Tibial nerve (tissue), 3 donors: ENCODE measurements around the genes HCK, SNTA1 and RALY.

- PRO-cap: no peak
- RAMPAGE, long total RNA, 3 experiments: no peak in any of the 3 experiments
Observed at GRCh38 chr20:31810028-31810753, 9.0 kb upstream of the MYLK2 start.

- PRO-cap: no peak
- RAMPAGE, long total RNA, 3 experiments: no peak in any of the 3 experiments
Observed at GRCh38 chr20:31894908-31895514, 24.6 kb downstream of the TTLL9 start.

- PRO-cap: no peak
- RAMPAGE, long total RNA, 3 experiments: no peak in any of the 3 experiments
Observed at GRCh38 chr20:32007587-32008370, 2.5 kb upstream of the CCM2L start.

GRCh38 chr20:32028921-32029244, 18.6 kb downstream of the CCM2L start:
- PRO-cap: no peak
- RAMPAGE, long total RNA, 3 experiments: no peak in any of the 3 experiments

- PRO-cap: unidirectional peak, plus-strand start at chr20:32052283
- RAMPAGE, long total RNA, 3 experiments: start-site peak on the plus strand in 3 of 3 experiments, at chr20:32052200-32052298 at its widest, 60 to 68 reads per replicate
Observed at GRCh38 chr20:32051917-32052548, at the start of gene HCK. HCK (plus strand) TSS chr20:32052242.

- PRO-cap: no peak
- RAMPAGE, long total RNA, 3 experiments: no peak in any of the 3 experiments
Observed at GRCh38 chr20:32209833-32210453, 2.3 kb downstream of the POFUT1 start.

- PRO-cap: no peak
- RAMPAGE, long total RNA, 3 experiments: no peak in any of the 3 experiments
Observed at GRCh38 chr20:32289640-32290106, 12.2 kb downstream of the KIF3B start.

- PRO-cap: no peak
- RAMPAGE, long total RNA, 3 experiments: no peak in any of the 3 experiments
Observed at GRCh38 chr20:32448398-32448770, 90.3 kb downstream of the ASXL1 start.

DNA sequence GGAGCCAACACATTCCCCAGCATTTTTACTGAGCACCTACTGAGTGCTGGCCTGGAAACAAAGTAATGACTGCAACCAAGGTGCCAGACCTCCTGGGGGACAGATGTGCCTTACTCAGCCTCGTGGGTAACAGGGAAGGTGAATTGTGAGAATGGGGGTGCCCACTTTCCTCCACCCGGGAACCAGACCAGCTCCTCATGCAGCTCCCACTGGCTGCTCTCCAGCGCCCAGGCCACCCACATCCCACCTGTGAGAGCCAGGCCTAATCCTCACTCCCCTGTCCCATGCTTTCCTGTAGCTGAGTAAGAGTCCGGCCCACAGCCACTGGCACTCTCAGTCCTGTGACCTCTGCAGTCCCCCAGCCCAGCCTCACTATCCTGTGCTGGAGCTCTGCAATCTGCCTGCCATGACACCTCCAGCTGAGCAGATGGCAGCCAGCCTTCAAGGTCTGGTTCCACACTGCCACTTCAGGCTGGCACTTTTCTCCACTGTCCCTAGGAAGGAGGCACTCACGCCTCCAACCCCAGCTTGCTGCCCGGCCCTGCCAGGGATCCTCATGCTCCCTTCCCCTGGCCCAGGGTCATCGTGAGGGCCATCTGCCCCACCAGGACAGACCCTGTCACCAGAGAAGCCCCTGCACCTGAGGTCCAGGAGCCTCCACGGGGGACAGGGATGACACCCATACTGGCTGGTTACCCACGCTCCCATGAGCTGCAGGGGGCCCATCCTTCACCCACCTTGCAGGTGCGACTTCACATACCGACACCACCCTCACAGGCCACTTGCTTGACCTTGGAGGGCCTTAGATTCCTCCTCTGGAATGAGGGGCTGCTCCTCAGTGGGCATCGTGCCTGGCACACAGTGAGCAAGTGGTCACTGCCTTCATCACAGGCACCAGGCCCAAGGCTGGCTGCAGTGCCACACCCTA, 100.0 kb downstream of the ASXL1 start:
- PRO-cap: no peak
- RAMPAGE, long total RNA, 3 experiments: start-site peak on the minus strand in 1 of 3 experiments, centred at position 687 of the sequence, 5 reads per replicate

GRCh38 chr20:32480843-32481201, 104.3 kb downstream of the NOL4L start:
- PRO-cap: no peak
- RAMPAGE, long total RNA, 3 experiments: no peak in any of the 3 experiments

DNA sequence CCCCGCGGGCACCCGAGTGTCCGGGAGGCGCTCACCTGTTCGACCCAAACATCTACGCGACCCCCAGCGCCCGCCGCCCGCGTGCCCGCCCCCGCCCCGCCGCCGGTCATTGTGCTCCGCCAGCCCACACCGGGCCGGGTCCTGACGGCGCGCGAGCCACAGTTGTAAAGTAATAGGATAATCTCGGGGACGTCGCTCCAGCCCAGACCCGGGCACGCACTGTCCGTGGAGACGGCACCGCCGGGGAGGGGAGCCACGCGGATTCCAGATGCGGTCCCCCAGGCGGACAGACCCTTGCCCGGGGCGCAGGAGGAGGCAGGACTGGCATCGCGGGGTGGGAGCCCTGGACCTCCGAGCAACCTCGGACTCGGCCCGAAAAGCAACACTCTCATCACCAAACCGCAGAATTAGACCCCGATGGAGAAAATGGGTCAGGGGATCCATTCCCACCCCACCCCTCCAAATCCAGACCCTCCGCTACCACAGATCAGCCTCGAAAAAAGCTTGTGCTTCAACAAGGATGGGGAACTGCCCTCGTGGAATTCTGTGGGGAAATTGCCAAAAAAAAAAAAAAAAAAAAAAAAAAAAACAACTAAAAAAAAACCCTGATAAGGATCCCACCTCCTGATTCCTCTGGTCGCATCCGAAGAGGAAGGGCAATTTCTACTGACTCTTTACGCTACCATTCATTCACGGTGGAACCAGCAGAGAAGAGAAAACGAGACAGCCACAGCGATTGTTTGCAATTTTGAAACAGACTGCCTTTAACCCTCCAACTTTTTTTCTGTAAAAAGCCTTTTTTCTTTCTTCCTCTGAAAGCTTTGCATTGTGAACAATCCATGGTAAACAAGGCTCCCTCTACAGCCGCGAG, 100.4 kb downstream of the NOL4L start:
- PRO-cap: no peak
- RAMPAGE, long total RNA, 3 experiments: no peak in any of the 3 experiments

DNA sequence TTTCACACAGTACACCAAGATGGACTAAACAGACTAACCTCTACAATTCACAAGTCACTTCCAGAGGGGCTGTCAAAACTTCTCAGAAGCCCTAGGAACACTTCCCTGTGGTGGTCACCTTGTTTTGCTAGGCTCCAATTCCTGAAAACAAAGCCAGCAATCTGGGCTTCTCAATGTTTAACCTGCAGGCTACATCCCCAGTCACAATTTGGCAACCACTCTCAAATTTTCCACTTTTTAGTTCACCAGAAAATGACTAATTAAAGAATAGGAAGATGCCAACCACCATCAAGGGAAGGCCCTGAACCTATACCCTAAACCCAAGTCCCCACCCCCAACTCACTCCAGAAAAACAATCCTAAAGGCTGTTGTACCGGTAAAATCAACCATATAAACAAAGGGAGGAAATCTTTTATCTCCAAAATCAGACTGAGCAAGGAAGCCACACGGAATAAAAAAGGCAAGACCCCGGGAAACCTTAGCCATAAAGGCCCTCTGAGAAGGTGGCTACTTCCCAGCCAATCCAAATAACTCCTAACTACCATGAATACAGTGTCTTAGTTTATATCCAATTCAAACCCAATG, 34.4 kb upstream of the C20orf203 start:
- PRO-cap: no peak
- RAMPAGE, long total RNA, 3 experiments: no peak in any of the 3 experiments

DNA sequence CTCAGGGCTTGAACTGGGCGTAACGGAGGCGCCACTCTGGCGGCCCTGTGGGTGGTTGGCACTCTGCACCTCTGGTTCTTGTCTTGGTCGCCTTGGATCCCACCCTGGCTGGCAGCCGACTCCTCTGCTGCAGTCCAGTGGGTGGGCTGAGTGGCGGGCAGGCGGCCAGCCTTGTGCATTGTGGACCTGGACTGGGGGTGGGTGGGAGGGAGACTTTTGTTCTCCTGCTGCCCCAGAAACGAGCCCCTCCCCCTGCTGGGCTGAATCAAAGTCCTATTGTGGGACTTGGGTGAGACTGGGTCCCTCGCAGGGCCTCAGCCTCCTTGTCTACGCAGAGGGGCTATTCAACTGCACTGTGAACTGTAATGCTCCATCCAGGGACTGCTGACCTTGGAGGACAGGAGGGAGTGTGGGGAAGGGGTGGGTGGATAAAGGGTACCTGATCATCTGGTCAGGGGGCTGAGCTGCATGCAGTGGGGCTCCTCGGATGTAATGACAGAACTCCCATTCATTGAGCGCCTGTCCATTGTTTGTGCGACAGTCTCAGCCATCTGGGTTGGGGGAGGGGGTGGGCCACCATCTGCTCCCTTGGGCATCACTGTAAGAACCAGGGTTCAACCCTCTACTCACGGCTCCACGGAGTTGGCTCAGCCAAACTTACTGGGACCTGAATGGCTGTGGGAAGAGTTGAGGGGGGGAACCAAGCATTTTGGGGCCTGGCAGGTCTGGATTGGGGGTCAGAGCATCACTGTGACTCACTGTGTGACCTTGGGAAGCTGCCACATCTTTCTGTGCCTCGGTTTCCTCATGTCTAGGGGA, 23.8 kb downstream of the SUN5 start:
- PRO-cap: no peak
- RAMPAGE, long total RNA, 3 experiments: no peak in any of the 3 experiments

GRCh38 chr20:33443477-33443807, at the start of gene SNTA1:
SNTA1 (minus strand) TSS chr20:33443763.
- PRO-cap: bidirectional peak, plus-strand start at chr20:33443954, minus-strand start at chr20:33443693
- RAMPAGE, long total RNA, 3 experiments: no peak in any of the 3 experiments

DNA sequence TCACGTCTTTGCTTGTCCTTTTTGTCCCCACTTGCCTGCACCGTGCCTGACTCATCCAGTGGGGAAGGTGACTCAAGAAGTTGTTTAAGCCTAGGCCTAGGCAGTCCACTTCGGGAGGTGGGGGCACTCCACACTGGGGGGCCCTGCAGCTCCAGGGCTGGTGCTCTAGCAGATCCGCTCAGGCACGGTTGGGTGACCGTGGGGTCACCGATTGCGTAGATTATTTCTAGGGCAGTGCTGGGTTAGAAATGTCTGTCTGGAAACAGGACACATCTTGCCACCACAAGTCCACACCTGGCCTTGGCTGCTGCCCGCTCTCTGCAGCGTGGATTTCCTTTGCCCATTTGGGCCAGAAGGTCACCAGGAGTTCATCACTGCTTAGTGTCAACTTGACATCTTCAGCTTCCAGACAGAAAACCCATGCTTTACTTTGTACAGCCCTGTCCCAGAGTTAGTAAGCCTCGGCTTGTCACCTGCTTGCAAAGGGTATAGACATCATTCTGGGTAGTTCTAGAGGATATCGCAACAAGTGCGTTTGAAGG, 13.6 kb upstream of the C20orf144 start:
- PRO-cap: no peak
- RAMPAGE, long total RNA, 3 experiments: no peak in any of the 3 experiments

DNA sequence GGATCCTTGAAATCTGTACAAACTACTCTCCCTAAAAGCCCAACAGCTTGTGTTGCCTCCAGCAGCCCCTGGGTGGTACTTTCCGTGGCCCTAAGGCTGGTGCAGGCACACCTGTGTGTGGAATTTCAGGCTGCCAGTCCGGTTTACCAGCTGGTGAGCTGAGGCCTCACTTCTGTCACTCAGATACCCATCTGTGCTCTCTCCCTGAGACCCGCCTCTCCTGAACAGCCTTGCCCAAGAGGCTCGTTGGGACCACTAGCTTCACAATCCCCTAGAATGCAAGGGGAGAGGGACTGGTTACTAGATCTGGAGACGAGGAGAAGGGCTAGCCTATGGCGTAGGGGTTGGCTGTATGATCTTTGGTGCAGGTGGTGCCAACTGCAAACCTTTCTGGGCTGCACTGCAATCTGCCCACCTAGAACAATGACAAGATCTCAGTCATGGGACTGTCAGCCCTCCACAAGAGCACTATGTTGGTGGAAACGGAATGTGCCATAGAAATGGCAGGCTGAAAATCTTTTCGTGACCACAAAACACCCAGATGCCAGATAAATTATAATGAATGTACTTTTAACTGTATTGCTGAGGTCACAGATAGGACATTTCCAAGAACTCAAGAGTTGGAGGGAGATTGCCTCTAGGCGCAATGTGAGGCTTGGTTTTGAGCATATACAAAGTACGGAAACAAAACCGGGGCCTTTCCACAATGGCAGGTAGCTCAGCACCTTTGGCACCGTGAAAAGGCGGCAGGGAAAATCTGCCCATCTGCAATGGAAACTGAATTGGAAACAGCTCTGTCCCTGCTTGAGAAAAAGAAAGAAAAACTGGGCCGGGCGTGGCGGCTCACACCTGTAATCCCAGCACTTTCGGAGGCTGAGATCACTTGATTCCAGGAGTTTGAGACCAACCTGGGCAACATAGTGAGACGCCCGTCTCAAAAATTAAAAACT, 10.8 kb upstream of the C20orf144 start:
- PRO-cap: no peak
- RAMPAGE, long total RNA, 3 experiments: no peak in any of the 3 experiments

DNA sequence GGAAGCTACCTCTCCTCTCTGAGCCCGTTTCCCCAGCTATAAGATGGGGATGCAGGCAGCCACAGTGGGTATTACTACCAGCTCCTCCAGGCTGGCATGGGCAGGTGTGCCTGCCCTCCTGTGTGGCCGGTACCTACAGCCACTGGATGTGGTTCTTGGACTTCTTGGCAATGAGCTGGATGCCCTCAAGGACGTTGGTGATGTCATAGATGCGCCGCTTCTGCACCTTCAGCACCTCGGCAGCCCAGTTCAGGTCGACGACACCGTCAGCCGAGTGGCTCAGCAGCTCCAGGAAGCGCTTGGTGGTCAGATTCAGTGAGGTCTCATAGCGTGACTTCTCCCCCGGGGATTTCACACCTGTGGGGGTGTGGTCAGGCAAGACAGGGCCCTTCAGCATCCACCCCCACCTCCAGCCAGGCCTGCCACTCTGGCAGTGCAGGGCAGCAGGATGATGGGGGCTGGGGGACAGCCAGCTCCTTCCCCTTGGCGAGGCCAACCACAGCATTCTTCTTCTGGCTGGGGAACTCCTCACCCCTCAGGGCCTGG, 5.5 kb upstream of the NECAB3 start:
- PRO-cap: no peak
- RAMPAGE, long total RNA, 3 experiments: no peak in any of the 3 experiments

GRCh38 chr20:33755930-33756548, 24.2 kb downstream of the ZNF341 start:
- PRO-cap: no peak
- RAMPAGE, long total RNA, 3 experiments: no peak in any of the 3 experiments

- PRO-cap: no peak
- RAMPAGE, long total RNA, 3 experiments: no peak in any of the 3 experiments
Observed at GRCh38 chr20:33790569-33790969, 20.6 kb upstream of the CHMP4B start.

GRCh38 chr20:33993224-33994259, at the start of gene RALY:
RALY (plus strand) TSS chr20:33993911.
- PRO-cap: bidirectional peak, plus-strand start at chr20:33993670, minus-strand start at chr20:33993133; unidirectional peak, plus-strand start at chr20:33993914; unidirectional peak, plus-strand start at chr20:33994081
- RAMPAGE, long total RNA, 3 experiments: start-site peak on the plus strand in 2 of 3 experiments, at chr20:33993908-33994098 at its widest, 20 to 156 reads per replicate